SP-49 (cell line): ENCODE measurements around a stretch of chr20.

DNA sequence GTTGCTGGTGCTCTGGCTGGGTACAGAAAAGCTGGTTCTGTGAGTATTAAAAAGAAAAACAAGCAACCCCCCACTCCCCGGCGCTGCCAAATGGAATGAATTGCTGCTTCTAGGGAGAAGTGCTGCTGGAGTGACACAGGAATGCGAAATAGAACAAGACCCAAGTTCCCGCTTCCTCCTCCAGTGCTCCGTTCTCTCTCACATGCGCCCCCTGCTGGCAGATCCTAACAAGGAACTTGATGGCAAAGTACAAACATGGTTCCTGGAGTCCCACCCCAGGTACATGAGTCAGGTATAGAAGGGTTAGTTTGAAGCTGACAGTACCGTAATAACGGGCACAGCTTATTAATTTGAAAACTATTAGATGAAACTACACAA, 2.1 kb upstream of the DDX27 start:
- PRO-cap, result no peak

- PRO-cap, result no peak
These were observed 26.8 kb downstream of the DDX27 start for GRCh38 chr20:49245659-49246846.

DNA sequence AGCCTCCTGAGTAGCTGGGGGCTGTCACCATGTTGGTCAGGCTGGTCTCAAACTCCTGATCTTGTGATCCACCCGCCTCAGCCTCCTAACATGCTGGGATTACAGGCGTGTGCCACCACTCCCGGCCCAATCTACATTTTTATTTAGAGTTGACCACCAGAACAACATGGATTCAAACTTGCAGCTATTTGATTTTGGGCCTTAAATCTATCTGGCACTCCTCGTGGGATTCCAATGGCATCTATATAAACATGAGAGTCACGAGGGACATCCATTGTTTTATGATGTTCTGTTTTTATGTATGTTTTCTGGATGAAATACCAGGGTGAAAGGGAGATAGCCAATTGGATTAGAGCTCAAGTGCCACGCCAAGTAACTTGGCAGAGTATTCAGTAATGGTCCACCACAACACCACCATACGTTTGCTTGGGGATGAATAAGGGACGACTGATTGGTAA, 4.4 kb upstream of the ZNFX1 start:
- PRO-cap, result no peak

DNA sequence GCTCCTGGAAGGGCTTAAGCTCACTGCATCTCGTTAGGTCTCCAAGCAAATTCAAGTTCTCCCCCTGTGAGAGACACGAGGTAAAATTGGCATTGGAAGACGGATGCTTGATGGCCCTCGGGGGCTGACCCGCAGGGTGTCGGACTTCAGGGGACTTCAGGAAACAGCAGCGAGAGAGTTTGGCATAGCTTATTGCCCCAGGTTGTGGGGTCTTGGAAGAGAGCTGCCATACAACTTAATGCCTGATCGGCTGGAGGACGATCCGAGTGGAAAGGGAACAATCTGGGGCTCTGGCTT, 4.8 kb upstream of the ZNFX1 start:
- PRO-cap, result no peak

- PRO-cap, result no peak
These were observed 6.0 kb upstream of the ZNFX1 start for GRCh38 chr20:49283975-49284142.

DNA sequence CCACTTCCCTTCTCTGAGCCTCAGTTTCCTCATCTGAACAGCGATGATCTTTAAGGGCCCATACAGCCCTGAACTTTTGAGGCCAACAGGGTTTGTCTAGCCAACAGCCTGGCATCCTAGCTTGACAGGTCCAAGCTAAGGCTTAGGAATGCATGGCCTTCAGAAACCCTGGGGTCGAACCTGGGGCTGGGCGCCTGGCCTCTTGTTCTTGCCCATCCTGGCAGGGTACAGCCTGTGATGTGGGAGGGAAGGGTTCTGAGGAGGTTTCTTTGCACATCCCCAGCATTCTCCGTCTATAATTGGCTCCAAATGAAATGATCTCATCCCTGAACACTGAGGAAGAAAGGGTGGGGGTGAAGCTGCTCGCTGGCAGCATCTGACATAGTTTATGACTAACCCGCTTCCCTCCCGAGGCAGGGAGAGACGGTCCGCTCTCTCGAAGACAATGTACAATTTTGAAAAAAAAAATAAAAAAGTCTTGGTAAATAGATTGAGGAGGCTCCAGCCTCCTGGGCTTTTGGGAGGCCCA, 67.1 kb upstream of the ZNFX1 start:
- PRO-cap, result no peak

- PRO-cap, result no peak
These were observed 88.1 kb downstream of the KCNB1 start for GRCh38 chr20:49394314-49394788.

DNA sequence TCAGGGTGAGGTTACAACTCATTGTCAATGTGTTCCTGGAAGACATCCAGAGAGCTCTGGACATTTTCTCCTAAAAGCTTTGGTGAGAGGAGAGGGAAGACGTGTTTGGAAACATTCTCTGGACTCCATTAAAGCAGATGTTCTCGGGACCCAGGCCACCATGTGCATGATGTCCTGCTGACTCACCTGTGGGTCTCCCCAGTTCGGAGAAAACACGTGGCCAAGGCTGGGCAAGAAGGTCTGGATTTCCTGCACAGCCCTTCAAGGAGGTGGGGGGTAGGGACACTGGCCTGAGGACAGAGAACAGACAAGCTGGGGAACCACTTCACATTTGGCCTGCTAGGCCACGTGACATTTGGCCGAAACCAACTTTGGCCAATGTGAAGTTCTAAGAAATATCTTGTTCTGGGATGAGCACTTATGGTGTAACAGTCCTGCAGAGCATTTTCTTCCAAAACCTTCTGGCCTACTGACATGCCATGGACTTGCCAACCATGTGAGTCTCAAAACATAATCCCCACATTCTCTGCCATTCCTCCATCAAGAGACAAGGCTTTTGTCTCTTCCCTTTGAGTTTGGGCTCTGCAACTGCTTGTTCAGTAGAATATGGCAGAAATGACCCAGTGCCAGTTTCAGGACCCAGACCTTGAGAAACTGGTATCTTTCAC, 61.4 kb downstream of the KCNB1 start:
- PRO-cap, result no peak

GRCh38 chr20:49660672-49661109, 53.0 kb downstream of the B4GALT5 start:
- PRO-cap, result no peak

DNA sequence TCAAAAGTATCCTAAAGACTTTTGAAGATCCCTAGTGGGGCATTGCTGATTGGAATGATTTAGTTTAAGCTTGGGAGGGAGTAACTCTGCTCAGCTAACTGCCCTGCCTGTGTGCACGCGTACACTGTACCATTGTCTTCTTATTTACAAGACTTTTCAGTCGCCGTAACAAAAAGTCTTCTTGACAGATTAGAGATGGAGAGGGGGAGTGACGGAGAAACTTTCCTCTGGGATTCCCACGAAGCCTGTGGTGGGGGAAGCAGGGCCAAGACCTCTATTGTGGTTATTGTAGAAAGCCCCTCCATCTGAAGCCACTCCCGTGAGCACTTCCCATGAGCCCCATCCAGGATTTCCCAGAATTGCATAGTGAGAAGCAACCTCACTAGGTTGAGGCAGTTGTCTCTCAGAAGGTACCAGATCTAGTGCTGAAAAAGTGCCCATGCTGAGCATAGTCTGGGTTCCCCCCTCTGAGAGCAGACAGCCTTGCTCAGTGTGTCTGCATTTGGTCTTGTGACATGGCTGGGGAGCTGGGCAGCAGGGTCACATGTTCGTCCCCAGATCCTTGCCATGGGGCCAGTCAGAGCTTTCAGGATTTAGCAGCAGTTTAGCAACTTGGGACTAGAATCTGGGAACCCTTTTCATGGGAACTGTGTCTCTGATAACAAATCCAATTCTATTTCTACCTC, 38.5 kb downstream of the SLC9A8 start:
- PRO-cap, result no peak

DNA sequence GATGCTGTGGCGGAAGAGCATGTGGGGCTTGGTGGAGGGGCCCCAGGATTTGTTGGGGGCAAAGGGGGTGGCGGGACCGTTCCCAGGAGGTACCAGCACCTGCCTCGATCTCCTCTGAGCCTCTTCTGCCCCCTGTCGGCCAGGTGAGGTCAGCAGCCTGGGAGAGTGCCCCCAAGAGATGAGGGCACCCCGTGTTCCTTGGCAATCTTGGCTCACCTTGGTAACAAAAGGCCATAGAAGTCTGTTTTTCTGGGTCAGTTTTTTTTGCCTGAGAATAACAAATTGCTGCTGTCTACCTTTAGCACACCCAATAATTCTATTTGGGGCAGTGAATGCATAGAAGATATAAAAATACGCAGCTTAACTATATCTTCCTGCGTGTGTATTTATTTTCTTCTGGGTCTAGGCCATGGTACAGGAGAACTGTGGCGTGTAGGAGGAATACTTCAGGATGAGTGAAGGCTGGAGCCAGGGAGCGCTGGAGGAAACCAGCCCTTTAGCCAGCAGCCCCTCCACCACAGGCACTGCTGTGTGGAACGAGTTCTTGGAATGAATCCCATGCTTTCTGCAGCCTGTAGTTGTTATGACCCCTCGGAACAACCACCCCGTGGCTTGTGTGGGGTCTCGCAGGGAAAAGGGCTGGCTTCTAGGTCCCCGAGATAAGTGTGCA, 25.2 kb downstream of the SPATA2 start:
- PRO-cap, result no peak

DNA sequence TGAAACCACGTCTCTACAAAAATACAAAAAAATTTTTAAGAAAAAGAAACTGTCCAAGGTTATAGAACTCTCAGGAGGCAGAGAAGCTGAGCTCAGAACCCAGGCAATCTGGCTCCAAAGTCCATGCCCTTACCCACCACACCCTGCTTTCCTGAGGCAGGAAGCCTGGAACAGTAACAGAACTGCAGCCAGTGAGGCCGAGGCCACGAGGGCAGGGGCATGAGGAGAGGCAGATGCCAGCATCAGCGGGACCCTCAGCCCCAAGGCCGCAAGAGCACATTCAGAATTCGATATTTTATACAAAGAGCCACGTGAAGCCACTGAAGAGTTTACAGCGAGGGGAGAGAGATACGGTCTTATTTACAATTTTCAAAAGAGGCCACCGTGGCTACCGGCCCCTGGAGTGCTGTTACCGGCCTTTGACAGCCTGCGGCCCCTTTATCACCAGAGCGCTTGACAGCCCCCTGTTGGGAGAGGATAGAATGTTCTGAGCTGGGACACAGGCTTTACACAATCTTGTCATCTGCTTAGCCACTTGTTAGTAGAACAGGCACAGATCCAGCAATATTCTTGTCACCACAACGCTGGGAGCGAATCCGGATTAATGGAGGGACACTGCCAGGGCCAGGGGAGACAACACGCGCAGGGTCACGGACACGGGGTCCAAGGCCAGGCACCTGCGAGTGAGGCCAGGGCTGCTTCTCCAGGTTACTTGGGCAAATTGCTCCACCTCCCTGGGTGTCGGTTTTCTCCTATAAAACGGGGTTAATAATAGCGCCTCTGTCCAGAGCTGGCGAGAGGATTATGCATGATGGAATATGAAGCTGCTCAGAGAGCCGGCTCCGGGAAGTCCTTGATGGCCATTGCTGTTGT, 5.6 kb downstream of the SPATA2 start:
- PRO-cap, result no peak

DNA sequence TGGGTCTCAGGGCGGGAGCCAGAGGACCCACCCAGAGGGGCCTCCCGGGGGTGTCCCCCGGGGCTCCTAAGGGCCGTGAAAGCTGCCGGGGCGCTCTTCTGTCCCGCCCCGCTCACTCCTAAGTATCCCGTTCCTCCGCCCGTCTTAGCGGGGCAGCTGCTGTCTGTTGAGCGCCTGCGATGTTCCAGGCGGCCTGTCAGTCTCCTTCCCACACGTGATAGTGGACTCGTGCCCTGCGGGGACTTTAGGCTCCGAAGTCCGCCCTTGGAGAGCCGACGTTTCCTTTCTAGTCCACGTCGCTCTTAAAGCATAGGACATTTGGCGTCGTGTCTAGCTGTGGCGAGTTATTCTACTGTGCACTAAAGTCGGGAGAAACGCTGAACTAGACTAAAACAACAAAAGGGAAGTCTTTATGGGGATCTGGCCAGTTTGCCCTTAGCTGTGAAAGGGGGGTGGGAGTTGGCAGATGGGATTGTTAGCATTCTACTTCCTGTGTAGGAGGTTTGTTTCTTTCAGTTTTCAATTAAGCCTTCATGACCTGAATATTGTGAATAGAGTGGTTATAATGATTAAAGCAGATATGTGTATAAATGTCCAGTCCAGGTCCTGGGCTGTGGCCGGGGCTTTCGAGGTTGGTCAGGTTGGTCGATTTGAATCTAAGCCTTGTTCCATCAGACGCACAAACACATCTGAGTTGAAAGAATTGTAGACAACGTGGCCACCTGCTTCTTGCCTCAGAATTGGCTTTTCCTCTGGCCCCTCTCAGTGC, 608 bp downstream of the RNF114 start:
- PRO-cap, result no peak

DNA sequence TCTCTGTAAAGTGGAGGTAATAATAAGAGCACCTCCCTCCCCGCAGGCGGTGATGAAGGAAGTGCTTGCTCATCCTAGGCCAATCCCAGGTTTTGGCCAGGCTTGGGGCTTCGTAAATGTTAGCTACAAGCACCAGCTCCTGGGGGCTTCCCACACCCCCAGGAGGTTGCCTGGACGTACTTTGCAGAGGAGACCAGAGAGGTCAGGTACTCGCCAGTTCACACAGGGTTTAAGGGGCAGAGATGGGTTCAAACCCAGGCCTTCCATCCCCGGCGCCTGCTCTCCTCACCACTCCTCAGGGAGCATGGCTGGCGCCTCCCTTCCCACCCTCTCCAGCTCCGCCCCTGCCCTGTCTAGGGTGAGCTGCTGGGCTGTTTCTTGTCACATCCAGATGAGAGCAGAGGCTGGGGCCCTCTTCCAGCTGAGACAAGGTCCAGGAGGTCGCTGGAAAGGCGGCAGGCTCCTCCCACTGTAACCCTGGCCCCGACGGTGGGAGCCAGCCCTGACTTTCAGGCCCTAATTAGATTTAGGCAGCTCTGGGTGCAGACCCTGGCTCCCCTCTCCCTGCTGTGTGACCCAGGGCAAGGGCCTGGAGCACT, 33.1 kb downstream of the SNAI1 start:
- PRO-cap, result no peak

DNA sequence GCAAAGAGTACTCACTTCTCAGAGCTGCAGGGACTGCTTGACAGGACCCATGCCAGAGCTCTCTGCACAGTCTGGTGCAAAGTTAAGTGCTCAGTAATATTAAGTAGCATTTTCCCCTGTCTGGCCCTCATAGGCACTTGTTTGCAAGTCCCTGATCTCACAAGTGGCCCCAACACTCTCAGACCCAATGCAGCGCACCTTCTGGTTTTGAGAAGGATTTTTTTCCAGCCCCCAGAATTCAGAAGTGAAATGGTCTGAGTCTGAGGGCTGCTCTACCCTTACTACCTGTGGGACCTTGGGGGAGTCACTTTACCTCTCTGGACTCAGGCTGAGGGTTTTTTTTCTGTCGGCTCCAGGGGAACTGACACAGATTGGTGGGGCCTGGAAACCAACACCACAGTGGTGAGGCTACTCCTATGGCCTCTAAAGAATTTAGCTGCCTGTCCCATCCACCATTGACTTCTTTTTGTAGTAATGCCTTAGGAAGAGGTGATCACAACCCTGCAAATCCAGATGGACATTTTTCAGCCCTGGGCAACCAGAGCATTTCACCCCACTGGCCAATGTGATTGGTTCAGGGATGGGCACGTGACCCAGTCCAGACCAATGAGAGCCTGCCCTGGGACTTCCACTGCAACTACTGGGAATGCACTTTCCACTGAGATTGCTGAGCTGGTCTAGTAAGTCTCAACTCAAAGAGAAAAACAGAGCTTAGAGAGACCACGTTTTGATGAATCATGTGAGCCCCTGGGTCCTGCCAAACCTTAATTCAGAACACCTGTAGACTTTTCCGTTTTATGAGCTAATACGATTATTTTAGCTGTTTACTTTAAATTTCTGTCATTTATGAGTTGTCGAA, 8.7 kb upstream of the UBE2V1 start:
- PRO-cap, result no peak

DNA sequence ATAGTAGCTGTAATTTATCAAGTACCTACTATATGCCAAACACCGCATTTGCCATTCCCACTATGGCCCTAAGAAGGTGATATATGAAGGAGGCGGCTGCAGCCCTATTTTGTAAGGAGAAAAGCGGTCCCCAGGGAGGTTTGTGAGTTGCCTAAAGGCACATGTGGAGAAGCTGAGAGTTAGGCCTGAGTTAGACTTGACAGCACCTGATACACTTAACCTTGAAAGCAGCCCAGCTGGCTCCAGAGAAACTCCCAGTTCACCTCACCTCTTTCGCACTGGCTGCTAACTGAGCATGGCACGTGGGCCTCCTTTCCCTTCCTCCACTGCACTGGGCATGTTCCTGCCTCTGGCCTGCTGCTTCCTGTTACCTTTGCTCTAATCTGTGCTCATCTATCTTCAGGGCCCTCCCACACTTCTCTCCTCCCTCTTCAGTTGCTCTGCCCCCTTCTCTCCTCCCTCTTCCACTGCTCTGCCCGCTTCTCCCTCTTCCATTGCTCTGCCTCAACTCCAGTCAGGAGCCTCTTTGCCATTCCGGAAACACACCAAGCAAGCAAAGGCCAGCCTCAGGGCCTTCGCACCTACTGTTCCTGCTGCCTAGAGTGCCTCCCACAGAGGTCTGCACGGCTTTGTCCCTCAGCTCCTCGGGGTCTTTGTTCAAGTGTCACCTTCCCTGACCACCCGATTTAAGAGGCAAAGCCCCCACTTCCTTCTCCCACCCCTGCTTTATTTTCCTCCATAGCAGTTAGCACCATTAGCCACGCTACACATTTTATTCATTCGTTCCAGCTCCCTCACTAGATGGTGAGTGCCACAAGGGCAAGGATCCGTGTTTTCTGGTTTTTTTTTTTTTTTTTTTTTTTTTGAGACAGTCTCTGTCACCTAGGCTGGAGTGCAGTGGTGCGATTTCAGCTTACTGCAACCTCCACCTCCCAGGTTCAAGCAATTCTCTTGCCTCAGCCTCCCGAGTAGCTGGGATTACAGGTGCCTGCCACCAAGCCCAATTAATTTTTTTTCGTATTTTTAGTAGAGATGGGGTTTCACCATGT, 13.9 kb upstream of the UBE2V1 start:
- PRO-cap, result no peak

- PRO-cap, result no peak
These were observed 13.4 kb downstream of the PEDS1 start for GRCh38 chr20:50139740-50140930.

GRCh38 chr20:50192675-50193446, 2.2 kb downstream of the CEBPB start:
- PRO-cap, result no peak

DNA sequence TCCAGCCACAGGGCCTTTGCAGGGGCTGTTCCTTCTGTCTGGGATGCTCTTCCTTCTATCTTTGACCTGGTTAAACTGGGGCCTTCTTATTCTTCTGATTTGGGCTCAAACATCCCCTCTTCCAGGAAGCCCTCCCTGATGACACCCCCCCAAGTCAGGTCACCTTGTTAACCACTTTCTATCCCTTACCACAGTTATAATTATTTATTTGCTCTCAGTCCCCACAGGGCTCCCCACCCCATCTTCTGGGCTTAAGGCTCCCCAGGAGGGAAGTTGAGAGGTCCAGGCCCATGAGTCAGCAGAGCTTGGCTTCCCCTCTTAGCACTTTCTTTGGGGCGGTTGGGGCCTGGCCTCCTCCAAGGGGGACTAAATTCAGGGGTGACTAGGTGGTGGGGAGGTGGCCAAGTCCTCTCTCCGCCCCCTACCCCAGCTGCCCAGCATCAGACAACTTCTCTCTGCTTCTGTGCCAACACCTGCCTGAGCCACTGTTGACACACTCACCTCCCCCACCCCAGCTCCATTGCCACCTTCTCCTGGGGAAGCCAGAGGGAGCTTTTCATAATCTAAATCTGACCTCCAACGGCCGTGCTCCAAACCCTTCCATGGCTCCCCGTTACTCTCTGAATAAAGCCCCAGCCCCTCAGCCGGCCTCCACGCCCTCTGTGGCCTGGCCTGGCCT, 70.0 kb downstream of the CEBPB start:
- PRO-cap, result no peak

- PRO-cap, result no peak
These were observed 95.9 kb downstream of the CEBPB start for GRCh38 chr20:50286448-50287091.